PC-3 (cell line): ENCODE measurements around a stretch of chr11.

- RAMPAGE, long total RNA, result no peak
Observed at GRCh38 chr11:126629234-126629860, 273.9 kb downstream of the ST3GAL4 start.

DNA sequence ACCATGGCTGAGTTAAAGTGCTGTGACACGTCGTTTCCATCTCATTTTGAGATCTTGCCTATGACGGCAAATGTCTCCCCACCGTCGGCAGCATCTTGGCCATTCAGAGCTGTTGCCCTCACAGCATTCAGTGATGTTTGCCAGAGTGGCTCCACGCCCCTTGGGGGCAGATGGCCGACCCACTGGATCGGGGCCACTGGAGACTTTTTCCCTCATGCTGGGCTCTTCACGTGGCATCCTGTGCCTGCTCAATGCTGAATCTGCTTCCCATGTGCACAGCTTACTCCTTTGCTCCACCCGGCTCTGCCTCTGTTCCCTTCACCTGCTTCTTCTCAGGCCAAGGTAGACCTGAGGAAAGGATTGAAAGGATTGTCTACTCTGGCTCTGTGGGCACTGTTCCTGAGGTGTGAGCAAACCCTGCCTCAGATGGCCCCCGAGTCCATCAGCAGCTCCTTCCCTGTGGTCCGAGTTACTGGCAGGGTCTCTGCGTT, 314.9 kb downstream of the KIRREL3 start:
- RAMPAGE, long total RNA, result no peak

DNA sequence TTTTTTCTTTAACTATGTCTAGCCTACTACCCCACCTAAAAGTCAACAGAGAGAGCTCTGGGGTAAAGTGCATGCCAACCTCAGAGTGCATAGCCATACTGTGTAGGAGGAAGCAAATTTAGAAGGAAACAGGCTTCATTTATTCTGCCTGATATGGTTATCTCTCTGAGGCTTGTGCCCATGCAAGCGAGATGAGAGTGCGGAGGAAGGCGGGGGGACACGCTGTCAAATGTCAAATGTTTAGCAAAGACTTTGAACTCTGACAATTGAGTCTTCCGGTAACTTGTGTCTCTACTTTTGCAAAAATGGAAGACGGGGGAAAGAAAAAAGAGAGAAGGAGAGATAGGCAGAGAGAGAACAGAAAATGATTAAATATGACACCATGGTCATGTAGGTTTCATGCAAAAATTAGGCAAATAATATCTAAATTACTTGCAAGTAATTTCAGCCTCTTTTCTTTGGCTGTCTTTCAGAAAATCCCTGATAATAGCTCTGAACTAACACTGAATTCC, 295.4 kb downstream of the ETS1 start:
- RAMPAGE, long total RNA, result no peak

DNA sequence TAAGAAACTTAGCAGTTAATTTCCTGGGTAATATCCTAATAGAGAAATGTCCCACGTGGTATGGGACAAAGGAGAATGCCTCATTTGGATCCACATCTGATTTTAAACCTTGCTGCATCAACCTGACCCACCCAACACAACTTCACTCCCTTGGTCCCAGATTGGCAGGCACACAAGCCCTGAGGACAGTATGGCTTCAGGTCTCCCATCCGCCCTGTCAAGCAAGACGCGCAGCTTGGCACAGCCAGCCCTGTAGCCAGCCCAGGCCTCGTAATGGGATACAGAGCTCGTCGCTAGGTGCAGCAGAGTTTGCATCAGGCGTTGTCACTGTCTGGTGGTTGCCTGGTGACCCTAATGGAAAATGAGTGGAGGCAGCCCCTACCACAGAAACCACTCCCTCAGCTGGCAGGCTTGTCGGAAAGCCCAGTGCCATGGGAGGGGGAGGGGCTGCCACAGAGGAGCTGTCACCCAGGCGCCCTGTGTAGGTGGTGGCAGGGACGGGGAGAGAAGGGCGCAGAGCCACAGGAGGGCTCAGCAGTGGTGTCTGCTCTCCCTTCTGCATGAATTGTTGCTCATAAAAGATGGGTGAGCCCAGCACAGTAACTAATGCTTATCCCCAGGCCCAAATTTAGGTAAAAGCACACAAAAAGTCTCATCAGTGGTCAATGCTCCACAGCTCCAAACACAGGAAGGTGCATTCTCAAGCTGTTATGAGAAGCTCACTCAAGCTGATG, 164.8 kb downstream of the ETS1 start:
- RAMPAGE, long total RNA, result no peak

- RAMPAGE, long total RNA, result no peak
Observed at GRCh38 chr11:128458107-128458617, 129.2 kb downstream of the ETS1 start.

DNA sequence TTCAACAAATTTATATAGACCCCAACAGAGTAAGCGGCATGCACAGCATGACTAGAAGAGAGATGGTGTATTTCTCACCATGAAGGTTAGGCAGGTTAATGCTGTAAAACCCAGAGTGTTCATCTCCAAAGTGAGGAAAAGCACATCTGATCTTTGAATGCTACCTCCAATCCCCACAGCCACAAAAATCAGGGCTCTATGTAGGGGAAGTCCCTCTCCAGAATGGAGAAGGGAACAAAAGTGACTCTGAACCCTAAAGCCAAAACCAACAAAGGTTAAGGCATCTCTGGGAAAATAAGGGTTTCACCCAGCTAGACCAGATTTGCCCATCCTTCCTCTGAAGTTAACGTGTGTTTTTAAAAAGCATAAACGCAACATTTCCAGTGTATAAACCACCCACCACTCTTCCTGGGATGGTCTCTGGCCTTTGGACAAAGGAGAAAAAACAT, 128.1 kb downstream of the ETS1 start:
- RAMPAGE, long total RNA, result no peak

DNA sequence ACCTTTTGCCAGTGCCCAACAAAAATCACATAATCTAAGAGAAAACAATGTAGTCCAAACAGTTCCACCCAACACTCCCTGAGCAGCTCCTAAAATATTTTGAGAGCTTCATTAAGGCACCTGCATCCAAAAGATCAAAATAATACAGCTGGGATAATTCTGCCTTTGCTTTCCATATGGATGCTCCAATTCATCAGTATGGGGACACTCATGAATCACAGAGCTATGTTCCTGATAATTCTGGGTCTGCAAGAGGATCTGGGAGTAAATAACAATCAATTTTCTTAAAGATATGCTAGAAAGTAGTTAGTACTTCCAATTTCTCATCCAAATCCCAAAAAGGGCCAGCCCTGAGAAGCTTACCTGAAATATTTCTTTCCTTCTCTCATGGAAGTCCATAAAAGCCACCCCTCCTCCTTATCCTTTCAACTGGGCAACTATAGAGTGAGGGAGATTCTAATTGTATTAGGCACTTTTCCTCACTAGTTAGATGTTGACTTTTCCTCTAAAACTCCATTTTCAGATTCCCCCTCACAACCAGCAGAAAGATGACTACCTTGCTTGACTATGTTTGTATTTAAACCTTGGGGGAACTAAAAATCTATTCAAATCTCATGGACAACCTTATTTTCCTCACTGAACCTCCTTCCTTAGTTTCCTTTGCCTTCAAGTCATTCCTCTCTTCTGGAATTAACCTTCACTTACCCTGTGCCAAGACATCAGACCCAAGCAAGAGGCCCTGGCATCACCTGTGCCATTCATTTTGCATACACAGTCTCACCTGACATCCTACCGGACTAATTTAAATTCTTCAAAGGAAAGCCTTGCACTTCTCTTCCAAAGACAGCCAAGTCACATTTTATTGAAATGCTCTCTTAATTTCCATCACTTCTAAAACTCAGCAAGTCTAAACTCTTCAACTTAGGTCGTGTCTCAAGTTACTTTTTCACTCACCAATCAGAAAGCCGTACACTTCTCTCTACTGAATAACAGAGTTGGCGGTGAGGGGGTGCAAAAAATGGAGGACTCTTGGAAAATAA, 126.9 kb downstream of the ETS1 start:
- RAMPAGE, long total RNA, result no peak

- RAMPAGE, long total RNA, result no peak
Observed at GRCh38 chr11:128471056-128471758, 116.2 kb downstream of the ETS1 start.

- RAMPAGE, long total RNA, result no peak
Observed at GRCh38 chr11:128473634-128474376, 113.6 kb downstream of the ETS1 start.

- RAMPAGE, long total RNA, result no peak
Observed at GRCh38 chr11:128482417-128483256, 104.7 kb downstream of the ETS1 start.

GRCh38 chr11:128489089-128489563, 98.2 kb downstream of the ETS1 start:
- RAMPAGE, long total RNA, result no peak

GRCh38 chr11:128492297-128492859, 95.0 kb downstream of the ETS1 start:
- RAMPAGE, long total RNA, result no peak

GRCh38 chr11:128502737-128503202, 84.6 kb downstream of the ETS1 start:
- RAMPAGE, long total RNA, result no peak

DNA sequence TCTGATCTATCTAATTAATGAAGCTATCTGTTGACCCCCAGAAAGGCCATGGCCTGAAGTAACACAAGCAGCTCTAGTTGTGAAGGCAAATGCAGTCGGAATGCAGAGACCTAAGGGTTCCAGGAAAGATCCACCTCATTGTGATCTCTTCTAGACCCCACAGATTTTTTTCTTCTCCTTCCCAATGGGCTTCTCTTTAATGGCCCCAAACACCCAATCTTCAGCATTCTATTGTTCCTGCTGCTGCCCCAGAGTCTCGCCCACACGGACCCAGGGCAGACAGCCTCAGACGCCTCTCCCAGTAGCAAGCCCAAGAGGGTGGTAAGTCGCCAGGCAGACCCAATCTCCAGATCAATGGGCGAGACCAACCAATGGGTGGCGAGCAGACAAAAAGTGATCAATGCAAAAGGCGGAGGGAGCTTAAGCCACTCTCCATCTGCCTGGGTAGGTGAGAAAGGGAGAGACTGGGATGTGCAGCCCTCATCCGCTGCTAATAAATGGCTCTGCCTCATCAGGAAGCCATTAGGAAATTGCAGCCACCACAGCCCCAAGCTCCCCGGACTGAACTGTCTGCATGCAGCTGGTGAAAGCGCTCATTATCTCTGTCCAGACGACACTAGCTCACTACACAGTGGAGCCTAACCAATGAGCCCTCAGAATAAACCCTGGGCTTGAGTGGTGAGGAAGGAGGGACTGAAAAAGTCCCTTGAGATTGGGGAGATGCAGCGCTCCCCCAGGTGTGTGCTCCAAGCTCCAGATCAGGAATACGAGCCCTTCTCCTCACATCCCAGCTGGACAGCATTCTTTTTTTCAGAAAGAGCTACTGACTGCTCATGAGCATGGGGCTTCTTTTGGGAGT, 81.8 kb downstream of the ETS1 start:
- RAMPAGE, long total RNA, result no peak

GRCh38 chr11:128513868-128514894, 73.2 kb downstream of the ETS1 start:
- RAMPAGE, long total RNA, result no peak

DNA sequence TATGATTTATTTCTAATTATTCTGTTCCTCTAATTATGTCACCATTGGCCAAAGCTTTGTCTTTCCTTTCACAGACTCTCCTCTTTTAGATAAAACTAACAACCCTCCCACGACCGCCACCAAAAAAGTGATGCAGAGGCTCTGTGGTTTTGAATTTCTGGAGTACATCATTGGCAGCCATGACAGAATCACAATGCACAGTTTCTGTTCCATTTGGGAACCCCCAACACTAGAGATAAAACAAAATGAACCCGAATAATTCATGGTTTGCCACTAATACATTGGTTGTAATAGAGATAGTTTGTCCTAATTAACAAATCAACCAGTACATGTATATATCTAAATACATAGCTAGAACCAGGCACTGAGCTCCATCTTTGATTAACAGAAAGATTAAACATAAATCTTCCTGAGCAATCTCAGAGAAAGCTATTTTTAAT, 64.3 kb downstream of the ETS1 start:
- RAMPAGE, long total RNA, result no peak

GRCh38 chr11:128535586-128535998, 51.8 kb downstream of the ETS1 start:
- RAMPAGE, long total RNA, result no peak

DNA sequence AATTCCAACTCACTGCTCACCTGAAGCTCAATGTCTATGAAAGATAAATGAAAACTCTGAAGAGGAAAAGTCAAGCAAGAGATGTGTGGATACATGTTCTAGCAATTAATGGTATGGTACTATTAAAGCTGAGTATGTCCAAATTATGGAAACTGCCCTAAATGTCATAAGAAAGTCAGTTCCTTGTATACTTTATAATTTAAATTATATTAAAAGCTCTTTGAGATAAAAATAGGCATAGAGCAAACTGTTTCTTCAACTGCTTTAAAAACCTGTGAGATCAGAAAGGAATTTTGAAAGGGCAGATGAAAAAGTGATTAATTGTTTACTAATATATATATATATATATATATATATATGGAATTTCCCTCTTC, 43.4 kb downstream of the ETS1 start:
- RAMPAGE, long total RNA, result no peak

GRCh38 chr11:128552387-128553471, 34.6 kb downstream of the ETS1 start:
- RAMPAGE, long total RNA, result no peak

DNA sequence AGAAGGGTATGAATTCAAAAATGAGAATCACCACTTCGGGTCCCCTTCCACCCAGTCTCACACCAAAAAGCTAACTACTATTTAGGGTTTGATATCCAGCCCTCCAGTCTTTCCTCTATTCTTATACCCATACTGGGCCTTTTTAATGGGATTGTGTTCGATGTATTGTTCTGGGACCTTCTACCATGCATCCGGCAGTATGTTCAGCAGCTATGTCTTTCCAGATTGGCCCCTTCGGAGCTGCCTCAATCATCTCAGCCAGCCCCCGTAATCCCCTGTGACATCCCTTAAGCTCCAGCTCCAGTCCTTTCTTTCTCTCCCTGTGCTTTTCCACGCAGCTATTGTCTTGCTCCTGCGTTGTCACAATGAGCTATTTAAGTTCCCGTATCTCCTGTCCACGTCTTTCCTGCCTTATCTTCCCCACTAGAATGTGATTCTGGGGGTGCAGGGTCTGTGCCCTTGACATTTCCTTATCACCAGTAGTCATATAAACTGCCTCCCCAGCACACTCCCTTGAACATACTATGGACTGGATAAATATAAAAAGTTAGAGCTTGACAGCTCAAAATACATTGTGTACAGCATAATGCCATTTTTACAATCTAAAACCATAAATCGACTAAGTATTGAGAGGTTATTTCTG, 5.0 kb upstream of the ETS1 start:
- RAMPAGE, long total RNA, result no peak